ENCODE data around the gene MBL2.

DNA sequence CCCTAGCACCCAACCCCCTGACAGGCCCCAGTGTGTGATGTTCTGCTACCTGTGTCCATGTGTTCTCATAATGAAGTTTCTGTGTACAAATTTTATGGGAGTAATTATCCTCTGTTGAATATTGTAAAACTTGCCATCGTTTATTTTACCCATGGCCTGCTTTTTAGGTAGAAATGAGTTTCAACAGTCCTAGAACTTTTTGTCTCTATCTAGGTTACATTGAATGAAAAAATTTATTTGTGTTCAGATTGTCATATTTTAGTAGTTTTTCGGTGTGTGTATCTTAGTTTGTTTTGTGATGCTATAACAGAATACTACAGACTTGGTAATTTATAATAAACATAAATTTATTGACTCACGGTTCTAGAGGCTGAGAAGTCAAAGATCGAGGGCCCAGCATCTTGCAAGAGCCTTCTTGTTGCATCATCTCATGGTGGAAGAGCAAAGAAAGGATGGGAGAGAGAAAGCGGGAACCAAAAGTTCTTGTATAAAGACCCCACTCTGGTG is 120.2 kb downstream of the PRKG1 start:
- RRBS = no CpG with 5 or more reads among the region's 5 CpGs

- RRBS = no CpG with 5 or more reads among the region's 3 CpGs
These were observed 168.4 kb downstream of the PRKG1 start for GRCh38 chr10:51242464-51243342.

DNA sequence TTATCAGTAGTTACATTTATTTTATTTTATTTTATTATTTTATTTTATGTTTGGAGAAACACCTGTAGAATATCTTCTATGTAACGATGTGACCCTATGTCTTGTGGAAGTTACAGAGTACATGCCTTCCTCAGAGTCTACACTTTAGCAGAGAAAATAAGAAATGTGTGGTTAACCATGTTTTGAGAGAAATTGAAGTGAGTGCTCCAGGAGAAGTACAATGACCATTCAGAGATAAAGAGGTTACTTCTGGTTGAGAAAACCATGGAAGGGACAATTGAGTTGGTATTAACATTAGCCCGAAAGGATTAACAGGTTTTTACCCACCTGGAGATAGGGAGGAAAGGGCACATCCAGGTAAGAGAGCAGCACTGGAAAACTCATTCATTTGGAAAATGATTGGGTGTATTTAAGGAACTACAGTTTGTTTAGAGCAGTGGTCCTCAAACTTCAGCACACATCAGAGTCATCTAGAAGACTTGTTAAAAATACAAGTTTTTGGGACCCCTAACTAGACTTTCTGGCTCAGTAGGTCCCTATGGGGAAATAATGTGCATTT is 191.3 kb downstream of the PRKG1 start:
- RRBS = no CpG with 5 or more reads among the region's 2 CpGs

DNA sequence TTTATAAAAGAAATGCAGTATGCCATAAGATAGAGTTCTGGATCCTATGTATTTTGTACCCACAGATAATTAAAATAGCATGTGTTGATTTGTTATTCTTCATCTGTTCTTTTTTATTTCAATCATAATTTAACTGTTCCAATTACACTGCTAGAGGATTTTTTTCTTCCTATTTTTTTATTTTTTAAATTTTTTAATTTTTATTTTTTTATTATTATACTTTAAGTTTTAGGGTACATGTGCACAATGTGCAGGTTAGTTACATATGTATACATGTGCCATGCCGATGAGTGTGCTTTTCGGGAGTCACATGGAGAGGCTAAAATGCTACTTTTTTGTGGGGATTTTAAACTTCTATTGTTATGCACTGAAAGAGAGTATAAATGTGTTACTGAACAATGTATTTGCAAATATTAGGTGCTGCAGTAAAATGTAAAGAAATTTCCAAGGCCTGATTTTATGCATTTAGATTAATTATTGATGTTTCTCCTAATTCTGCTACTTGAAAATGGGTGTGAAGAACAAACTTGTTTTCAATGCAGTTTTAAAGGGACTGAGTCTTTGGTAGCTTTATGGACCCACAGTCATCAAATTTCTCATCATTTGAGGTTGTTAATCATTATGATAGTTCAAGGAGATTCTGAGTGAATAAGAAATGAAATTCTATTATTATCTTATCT is 213.8 kb downstream of the PRKG1 start:
- RRBS = no CpG with 5 or more reads among the region's 2 CpGs

DNA sequence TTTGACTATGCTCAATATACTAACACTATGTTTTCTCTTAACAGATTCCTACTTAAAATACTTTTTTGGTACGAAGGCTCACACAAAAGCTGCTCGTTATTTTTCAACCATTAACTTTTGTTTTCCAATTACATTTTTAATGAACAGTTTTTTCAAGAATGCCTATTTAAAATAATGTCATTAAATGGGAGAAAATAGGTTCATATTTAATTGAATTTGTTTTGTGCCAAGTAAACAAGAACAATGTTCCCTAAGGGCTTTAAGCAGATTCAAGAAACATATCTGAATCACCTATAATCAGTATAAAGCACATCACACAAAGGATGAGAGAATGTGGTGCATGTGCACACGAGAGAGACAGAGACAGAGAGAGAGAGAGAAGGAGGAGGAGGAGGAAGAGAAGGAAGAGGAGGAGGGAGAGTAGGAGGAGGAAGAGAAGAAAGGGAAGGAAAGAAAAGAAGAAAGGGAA is 174.6 kb downstream of the CSTF2T start:
- RRBS = no CpG with 5 or more reads among the region's 3 CpGs

- RRBS = no CpG with 5 or more reads among the region's 1 CpG
These were observed 52.4 kb downstream of the CSTF2T start for GRCh38 chr10:51647019-51647410.

GRCh38 chr10:51649297-51649691 is 50.1 kb downstream of the CSTF2T start:
- RRBS = no CpG with 5 or more reads among the region's 5 CpGs

GRCh38 chr10:51672905-51673512 is 26.4 kb downstream of the CSTF2T start:
- RRBS = no CpG with 5 or more reads among the region's 1 CpG

DNA sequence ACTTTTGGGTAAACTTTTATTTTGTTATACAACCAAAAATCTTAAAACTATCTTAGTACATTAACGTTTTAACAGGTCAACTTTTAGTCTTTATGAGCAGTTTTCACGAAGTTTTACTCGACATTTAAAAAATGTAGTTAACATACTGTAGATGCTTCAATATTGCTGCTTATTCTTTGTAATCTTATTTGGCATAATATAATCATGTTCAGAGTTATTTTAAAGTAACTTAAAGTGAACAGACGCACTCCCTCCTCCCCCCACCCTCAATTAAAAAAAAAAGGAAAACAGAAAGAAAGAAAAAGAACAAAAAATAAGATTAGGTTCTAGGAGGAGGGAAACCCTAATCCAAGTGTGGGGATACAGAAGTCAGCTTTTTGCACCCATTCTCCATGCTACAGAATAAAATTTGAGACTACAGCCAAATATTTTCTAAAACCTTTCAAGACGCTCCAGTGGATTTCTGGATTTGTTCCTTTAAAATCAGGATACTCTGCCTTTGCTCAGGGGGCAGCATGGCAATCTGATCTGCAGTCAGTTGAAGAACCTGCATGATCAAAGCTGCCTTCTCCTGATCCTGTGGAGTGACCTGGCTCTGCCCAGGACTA is 2.0 kb downstream of the CSTF2T start:
- RRBS = no CpG with 5 or more reads among the region's 5 CpGs

GRCh38 chr10:52168048-52168671 is 145.9 kb upstream of the DKK1 start:
- RRBS = no CpG with 5 or more reads among the region's 2 CpGs

- RRBS = no CpG with 5 or more reads among the region's 7 CpGs
These were observed 1.1 kb downstream of the MBL2 start for GRCh38 chr10:52771367-52771912.

GRCh38 chr10:52772613-52772994 is at the start of gene MBL2:
Gene MBL2, minus strand, starts transcription at chr10:52772784.
- RRBS = no CpG with 5 or more reads among the region's 3 CpGs

- RRBS = no CpG with 5 or more reads among the region's 3 CpGs
These were observed 192.6 kb upstream of the MBL2 start for GRCh38 chr10:52965123-52965588.

GRCh38 chr10:57014808-57015026 is 653.7 kb upstream of the ZWINT start:
- RRBS = no CpG with 5 or more reads among the region's 3 CpGs

GRCh38 chr10:58189283-58189896 is 78.3 kb downstream of the IPMK start:
- RRBS = no CpG with 5 or more reads among the region's 6 CpGs

GRCh38 chr10:58266069-58266747 is 1.5 kb downstream of the IPMK start:
- RRBS = no CpG with 5 or more reads among the region's 12 CpGs

- RRBS = no CpG with 5 or more reads among the region's 5 CpGs
These were observed 1.1 kb upstream of the TFAM start for GRCh38 chr10:58384002-58384583.

- RRBS = no CpG with 5 or more reads among the region's 6 CpGs
These were observed 125.8 kb downstream of the BICC1 start for GRCh38 chr10:58638363-58638905.

DNA sequence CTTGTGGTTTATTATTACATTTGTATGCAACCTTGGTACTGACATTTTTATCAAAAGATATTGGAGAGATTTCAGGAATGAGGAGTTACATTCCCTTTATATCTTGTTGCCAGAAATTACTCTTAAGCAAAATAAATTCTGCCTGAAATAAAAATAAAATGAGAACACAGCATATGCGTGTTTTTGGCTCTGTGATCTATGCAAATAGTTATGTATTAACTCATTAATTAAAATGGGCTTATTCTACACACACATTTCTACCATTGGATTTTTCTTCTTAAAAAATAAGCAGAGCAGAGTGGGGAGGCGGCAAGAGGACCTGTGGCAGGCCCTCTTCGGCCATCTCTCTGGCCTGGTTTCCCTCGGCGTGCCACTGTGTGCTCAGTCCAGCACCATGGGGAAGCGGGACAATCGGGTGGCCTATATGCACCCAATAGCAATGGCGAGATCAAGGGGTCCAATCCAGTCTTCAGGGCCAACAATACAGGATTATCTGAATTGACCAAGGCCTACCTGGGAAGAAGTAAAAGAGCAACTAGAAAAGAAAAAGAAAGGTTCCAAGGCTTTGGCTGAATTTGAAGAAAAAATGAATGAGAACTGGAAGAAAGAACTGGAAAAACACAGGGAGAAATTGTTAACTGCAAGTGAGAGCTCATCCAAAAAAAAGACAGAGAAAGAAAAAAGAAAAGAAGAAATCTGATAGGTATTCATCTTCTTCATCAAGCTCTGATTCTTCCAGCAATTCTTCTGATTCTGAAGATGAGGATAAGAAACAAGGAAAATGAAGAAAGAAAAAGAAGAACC is 202.7 kb downstream of the BICC1 start:
- RRBS = no CpG with 5 or more reads among the region's 8 CpGs